Natural killer cell (primary cell): Measurements from ENCODE around the gene SEMA5B.

DNA sequence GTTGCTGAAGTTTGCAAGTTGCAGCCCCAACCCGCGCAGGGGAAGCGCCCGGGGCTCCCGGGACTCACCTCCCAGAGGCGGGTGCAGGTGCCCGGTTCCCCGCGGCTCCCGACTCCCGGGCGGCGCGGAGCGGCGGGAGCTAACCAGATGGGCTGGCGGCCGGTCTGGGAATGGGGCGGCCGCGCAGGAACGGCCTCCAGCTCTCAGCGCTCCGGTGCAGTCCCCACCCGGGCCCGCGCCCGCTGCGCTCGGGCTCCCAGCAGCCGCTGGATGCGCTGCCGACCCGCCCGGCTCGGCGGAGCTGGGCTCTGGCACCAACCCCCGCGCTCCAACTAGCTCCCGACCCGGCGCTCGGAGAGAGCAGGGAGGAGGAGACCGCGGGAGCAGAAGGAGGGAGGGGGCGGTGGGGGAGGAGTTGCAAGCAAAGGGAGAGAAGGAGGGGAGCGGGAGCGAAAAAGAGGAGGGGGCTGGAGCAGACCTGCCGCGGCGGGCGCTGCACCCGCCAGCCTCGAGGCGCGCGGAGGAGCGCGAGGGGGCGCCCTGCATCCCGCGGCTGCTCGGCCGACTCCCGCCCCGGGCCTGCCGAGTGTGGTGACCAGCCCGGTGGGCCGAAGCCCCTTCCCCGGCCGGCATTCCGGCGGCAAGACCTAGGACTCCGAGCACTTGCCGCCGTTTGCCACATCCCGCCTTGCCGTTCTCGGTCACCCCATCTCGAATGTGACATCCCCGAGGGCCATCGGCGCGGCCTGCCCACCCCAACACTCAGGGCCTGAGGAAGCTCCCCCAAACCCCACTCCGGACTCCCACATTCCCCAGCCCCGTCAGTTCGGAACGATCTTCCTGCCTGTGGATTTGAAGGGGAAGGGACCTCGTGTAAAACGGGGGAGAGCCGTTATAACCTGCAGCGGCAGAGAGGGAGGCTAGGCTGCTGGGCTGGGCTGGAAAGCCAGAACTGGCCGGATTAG is at the start of gene SEMA5B:
Gene SEMA5B (minus strand): TSS at position 368 of the 965 bp plus-strand sequence.
- PRO-cap, result no peak

- PRO-cap, result no peak
These were observed 3.7 kb downstream of the PDIA5 start for GRCh38 chr3:123070435-123070982.

GRCh38 chr3:123388130-123388510 is 60.8 kb downstream of the ADCY5 start:
- PRO-cap, result no peak

GRCh38 chr3:123404186-123405638 is 44.2 kb downstream of the ADCY5 start:
- PRO-cap, result no peak

DNA sequence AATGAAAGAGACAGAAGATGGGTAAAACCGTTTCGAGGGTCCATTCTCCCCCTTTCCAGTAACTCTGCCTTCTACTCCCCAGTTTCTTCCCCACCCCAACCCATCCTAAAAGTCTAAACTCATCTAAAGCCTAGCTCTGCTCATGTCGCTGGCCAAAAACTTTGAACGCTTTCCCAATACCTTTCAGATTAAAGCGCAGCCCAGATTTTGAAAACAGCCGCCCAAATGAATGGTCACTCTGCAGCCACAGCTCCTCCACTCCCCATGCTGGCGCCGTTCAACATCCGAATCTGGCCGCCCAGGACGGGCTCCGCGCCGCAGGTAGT is 668 bp downstream of the HACD2 start:
- PRO-cap, result no peak

DNA sequence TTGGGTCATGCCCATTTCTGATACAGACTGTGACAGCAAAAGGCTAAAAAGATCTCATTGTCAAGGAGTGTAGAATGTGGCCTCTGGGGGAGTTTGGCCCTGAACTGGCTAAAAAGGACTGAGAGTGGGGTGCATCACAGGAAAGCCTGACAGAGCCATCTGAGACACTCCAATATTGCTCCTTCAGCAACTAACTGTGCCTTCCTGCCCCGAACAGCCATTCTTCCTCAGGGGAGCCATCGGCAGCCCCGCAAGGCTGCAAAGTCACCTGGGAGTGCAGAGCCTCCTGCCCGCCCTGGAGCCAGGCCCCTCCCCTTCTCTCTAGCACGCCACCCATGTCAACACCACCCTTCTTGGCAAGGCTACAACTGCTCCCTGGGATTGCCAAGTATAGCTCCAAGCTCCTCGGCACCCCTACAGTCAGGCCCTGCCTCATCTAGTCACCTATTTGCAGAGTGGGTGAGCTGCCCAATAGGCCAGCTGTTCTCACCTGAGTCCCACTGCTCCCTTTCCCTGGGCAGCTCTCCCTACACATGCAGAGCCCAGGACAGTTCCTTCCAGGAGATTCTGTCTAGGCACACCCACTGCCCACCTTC is 43.4 kb upstream of the HACD2 start:
- PRO-cap, result no peak

- PRO-cap, result no peak
These were observed 72.2 kb upstream of the HACD2 start for GRCh38 chr3:123657092-123657373.

- PRO-cap, result no peak
These were observed 74.8 kb upstream of the HACD2 start for GRCh38 chr3:123659616-123660159.

- PRO-cap, result no peak
These were observed 82.8 kb upstream of the HACD2 start for GRCh38 chr3:123667640-123668104.

DNA sequence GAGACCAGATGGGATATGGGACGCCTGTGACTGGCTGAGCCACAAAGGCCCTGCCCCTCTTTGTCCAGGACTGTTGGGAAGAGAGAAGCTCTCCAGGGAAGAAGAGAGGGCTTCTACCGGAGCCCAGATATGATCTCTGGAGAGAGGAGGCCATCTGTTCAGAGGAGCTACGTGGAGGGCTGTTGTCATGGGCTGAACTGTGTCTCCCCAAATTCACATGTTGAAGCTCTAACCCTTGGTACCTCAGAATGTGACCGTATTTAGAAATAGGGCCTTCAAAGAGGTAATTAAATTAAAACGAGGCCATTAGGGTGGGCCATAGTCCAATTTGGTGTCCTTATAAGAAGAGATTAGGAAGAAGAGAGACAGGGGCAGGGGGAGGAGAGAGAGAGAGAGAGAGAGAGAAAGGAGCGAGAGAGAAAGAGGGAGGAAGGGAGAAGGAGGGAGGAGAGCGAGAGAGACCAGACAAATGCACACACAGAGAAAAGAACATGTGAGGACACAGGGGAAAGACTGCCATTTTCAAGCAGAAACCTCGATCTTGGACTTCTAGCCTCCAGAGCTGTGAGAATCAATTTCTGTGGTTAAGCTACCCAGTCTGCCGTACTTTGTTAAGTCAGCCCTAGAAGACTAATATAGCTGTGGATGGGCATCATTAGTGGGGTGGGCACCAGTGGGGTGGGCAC is 87.1 kb upstream of the HACD2 start:
- PRO-cap, result no peak

GRCh38 chr3:123682600-123683226 is 97.9 kb upstream of the HACD2 start:
- PRO-cap, result no peak

DNA sequence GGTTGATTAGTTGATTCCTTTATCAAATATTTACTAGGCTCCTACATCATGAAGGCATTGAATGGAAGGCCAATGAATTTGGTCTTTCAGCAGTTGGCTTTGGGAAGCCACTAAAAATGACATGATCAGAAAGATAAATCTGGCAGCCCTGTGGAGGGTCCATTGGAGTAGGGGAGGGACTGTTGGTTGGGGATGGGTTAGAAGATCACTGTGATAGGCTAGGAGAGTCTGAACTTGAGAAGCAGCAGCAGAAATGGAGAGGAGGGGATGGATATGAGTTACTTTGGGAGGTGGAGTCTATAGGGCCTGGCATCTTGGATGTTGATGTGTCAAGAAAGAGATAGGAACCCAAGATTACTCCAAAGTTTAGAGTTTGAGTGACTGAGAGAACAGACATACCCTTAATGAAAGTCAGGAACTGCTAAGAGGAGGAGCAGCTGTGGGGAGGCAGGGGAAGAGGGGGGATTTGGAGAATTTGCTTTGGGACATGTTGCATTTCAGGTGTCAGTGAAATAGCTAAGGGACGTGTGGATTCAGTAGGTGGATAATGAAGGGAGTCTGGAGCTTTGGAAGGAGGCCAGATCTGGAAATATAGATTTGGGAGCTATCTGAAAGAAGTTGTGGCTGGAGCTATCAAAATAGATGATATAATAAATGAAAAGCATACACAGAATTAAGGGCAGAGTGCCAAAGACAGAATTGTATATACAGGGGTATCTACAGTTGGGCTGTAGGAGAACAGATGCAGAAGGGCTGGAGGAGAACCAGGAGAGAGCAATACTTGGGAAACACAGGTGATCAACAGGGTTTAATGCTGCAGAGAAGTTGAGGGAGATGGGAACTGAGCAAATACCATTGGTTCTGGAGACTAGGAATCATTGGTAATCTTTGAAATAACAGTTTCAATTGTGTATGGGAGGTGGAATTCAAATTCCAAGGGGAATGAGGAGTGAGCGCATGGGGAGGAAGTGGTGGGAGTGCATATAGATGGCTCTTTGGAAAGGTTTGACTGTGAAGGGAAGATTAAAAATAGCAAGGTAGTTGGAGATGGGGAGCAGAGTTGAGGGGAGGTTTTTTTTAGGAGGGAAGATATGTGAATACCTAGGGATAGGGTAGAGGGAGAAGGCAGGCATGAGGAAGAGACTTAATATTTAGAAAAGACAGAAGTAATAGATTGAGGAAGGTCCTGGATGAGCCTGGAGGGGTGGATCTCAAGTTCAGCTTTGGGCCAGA is 9.5 kb downstream of the KALRN start:
- PRO-cap, result no peak

DNA sequence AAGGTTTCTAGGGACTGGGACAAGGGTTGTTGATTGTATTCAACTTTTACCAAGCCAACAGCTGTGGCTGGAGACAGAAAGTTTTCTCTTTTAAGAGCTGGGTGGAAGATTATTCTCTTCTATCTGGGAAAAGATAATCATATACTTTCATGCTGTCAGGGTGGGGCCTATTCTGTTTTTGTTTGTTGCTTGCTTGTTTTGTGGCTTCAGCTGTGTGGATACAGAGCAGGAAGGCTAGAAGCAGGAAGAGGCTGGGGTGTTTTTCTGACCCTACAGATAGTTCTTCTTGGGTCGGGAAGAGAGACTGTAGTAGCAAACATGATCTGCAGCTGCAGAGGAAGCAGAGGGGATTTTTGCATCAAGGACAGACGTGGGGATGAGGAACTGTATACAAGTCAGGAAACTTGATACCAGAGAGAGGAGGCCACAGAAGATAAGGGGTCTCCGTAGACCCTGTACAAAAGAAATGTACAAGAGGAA is 45.7 kb downstream of the KALRN start:
- PRO-cap, result no peak

GRCh38 chr3:124092721-124093288 is 59.6 kb downstream of the KALRN start:
- PRO-cap, result no peak

DNA sequence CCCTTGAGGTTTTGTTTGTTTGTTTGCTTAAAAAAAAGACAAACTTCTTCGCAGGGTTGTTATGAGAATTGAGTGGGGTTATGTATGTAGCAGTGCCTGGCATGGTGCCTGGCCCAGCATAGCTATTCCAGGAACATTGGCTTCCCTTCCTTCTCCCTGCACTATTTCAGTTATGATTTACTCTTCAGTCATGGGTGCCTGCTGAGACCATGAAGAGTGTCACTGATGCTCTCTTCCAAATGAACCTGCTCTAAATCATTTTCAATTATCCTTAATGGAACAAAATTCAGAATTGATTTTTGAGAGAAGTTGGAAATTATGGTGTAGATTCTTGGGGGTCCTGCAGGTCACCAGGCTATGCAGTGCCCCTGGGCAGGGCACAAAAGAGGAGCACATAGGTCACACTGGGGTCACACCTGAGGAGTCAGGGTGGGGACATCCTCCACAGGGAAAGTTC is 242.3 kb downstream of the KALRN start:
- PRO-cap, result no peak

DNA sequence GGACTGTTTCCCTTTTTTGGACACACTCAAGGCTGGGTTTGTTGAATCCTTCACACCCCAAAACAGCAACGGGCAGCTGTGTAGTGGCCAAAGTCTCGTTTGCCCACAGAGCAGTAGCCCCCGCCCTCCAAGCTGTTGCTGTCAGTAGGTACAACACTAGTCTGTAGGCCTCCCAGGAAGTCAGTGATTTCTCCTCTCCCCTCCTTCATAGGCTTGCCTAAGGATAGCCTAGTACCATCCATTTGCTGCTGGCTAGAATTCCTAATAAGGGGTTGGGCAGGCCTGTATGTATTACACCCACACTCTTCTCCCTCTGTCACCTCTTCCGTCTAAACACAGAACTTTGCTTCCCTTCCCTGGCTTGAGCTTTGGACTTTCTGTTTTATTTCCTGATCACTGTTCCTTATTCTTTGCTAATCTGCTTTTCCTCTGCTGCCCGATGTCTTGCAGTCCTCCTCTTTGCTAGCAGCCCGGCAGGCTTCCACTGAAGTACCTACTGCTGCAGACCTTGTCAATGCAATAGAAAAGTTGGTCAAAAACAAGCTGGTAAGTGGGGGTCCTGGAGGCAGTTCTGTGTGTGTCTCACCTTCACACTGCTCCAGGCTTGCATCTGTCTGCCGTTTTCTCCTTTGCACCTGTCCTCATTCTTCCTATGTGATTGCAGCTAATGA is 93.4 kb upstream of the UMPS start:
- PRO-cap, result no peak

DNA sequence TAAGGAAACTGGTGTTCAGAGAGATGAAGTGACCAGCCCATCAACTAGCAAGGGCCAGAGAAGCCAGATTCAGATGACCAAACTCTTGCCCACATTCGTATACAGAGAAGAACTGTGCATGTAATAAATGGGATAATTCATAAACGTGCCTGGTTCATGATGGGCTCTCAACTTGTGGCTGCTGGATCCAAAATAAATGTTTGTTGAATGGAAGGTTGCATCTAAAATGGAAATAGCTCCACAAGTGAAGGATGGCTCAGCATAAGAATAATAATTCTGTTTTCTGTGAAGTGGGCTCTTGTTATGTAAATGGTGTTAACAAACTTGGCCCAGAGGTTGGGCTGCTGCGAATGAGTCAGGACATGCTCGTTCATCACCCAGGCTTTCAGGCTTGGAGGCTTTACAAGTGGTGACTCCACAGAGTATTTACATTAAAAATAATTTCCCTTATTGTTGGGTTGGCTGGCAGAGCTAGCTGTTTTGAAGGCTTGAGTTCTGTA is 60.6 kb downstream of the ITGB5 start:
- PRO-cap, result no peak

- PRO-cap, result no peak
These were observed 53.2 kb downstream of the ITGB5 start for GRCh38 chr3:124833839-124834416.

DNA sequence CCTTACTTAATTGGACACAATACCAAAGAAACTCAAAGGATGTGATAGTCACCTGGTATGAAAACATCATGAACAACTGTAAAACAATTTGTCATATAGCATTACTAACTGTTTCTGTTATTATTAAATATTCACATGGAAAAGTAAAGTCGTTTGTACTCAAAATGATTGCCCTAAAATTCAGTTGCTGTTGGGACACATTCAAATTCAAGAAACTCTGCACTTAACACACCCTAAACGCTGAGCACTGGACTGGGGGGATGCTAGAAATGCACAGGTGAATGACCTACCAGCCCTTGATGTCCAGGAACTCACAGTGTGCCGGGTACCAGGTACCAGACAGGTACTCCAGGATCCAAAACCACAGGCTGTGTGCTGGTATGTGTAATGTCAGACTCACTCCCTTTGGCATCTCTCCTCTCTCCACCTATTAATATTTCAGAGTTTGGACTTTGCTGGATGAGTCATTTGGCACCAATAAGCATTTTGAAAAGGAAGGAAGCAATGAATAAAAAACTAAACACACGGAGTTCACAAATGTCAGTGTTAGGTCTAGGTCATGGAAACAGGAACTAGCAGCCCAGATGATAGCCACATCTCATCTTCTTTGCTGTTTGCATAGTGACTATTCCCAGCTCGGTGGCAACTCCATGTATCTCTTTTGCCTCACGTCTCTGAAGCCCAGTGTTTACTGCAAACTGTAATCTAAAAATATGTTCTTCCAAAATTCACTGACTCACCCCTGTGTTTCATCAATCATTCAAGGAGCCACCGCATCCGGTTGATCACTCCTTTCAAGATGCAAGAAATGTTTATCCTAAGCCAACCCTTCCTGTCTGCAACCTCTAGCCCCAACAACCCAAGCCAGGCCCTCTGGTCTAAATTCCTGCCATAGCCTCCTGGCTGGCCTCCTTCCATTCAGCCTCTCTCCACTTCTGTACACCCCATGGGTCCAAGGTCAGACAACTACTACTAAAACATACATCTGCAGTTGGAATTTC is 8.6 kb downstream of the ITGB5 start:
- PRO-cap, result no peak

- PRO-cap, result no peak
These were observed 13.8 kb downstream of the MUC13 start for GRCh38 chr3:124920728-124921077.